IMR-90 (cell line): Measurements from ENCODE around the gene PAPSS2.

- RRBS: no CpG with 5 or more reads among the region's 7 CpGs
CAGE:
- cytosol, long polyA plus RNA: no peak
- long polyA plus RNA: no peak
- nucleus, long polyA plus RNA: no peak
Observed at GRCh38 chr10:84184402-84185024, 9.8 kb upstream of the CDHR1 start.

- RRBS: no CpG with 5 or more reads among the region's 9 CpGs
CAGE:
- cytosol, long polyA plus RNA: no peak
- long polyA plus RNA: no peak
- nucleus, long polyA plus RNA: no peak
Observed at GRCh38 chr10:86163306-86163892, 203.2 kb downstream of the GRID1 start.

DNA sequence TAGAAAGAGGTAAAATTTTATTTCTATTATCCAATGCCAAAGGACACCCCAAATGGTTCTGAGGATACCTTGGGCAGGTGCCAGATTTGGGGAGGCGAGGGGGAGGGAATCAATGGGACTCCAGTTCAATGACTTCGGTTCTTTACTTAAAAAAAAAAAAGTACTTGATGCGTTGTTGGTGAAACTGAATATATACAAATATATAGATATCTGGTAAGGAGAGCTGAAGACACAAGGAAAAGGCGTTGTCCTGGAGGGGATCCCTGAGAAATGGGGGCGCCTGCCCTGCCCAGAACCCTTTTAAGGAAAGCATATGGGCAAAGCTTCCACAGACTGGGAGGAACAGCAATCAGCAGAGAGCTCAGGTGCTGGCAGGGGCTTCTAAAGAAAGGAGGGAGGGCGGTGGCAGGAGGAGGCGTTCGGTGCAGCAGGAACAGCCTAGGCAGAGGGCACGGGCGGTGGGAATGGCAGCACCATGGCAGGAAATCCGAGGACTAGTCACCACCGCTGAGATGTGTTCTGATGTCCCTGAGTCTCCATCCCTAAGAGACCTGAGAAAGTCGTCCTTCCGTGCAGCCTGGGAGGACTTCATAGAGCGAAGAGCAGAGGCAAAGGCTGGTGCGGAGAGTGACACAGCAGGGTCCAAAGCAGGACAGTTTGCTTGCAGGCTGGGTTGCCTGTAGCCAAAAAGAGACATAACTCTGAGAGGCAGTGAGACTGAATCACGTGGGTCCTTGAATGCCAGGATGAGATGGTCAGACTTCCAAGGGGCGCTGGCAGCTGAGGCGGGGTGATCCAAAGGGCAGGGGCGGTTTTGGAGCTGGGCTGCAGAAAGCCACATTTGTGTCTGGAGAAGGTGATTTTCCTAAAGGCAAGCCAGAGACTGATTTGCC lies 35.6 kb upstream of the GRID1 start:
- RRBS: no CpG with 5 or more reads among the region's 20 CpGs
CAGE:
- cytosol, long polyA plus RNA: no peak
- long polyA plus RNA: no peak
- nucleus, long polyA plus RNA: no peak

DNA sequence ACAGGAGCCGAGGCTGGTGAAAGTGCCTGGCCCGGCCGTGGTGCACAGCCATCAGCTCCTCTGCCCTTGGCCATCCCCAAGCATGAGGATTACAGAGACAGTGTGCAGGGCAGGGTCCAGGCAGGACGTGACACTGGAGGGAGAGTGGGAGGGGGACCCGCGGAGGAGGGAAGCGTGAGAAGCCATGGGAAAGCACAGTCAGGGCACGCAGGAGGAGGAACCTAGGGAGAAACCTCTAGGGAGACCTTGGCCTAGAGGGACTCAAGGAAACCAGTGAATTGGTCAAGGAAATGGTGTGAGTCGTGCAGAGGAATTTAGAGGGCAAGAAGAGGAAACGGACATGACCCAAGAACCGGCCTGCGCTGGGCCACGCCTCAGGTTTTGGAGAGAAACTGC lies 3.0 kb downstream of the OPN4 start:
- RRBS: 71% methylated on average over 2 of the region's 13 CpGs
CAGE:
- cytosol, long polyA plus RNA: no peak
- long polyA plus RNA: no peak
- nucleus, long polyA plus RNA: no peak

GRCh38 chr10:86664538-86665631 lies 3.4 kb upstream of the LDB3 start:
- RRBS: no CpG with 5 or more reads among the region's 15 CpGs
CAGE:
- cytosol, long polyA plus RNA: no peak
- long polyA plus RNA: no peak
- nucleus, long polyA plus RNA: no peak

- RRBS: no CpG with 5 or more reads among the region's 9 CpGs
CAGE:
- cytosol, long polyA plus RNA: no peak
- long polyA plus RNA: no peak
- nucleus, long polyA plus RNA: no peak
Observed at GRCh38 chr10:86673669-86674394, 5.5 kb downstream of the LDB3 start.

DNA sequence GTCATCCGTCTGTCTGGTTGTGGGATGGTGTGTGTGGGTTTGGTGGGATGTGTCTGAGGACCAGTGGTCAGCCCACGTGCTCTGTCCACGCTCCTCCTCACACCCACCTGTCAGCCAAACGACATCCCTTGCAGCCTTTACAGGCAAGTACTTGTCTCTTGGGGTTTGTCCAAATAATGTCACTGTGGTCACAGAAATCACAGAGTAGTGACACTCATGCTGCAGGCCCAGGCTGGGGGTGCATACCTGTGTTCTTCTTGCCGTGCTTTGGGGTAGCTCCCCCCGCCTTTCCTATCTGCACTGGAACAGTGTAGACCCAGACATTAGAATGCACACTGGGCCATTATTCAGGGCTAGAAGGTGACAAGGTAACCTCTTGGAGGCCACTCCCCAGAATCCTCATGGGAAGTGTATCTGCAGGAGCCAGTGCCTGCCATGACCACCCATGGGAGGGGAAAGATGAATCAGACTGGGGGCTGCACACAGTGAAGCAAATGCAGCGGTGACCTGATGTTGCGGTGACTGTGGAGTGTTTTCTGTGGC lies 21.1 kb downstream of the LDB3 start:
- RRBS: no CpG with 5 or more reads among the region's 8 CpGs
CAGE:
- cytosol, long polyA plus RNA: no peak
- long polyA plus RNA: no peak
- nucleus, long polyA plus RNA: no peak

DNA sequence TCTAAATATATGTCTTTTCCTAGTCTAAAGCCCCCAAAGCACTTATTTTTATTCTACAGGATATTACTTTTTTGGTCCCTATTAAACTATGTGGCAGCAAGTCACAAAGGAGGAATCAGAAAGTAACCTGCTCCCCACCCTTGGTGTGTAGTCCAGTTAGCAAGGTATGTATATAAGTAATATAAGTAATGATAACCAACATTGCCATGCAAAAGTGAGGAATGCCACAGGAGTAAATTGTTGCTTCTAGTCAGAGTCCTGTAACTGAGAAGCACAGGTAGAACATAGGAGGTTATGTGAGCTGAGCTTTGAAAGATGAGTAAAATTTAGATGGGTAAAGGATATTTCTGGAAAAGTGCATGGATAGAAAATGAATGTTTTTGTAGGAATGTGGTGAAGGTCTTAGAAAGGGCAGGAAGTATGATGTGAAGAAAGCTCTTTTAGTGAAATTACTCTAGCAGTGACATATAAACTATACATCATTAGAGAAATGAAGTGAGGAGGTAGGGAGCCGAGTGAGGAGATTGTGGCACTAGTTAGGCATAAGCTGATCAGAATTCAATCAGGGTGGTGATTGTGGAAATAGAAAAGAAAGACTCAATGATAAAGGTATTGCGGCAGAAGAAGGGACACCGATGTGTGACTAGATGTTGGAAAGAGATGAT lies 87.1 kb downstream of the BMPR1A start:
- RRBS: no CpG with 5 or more reads among the region's 3 CpGs
CAGE:
- cytosol, long polyA plus RNA: no peak
- long polyA plus RNA: no peak
- nucleus, long polyA plus RNA: no peak

DNA sequence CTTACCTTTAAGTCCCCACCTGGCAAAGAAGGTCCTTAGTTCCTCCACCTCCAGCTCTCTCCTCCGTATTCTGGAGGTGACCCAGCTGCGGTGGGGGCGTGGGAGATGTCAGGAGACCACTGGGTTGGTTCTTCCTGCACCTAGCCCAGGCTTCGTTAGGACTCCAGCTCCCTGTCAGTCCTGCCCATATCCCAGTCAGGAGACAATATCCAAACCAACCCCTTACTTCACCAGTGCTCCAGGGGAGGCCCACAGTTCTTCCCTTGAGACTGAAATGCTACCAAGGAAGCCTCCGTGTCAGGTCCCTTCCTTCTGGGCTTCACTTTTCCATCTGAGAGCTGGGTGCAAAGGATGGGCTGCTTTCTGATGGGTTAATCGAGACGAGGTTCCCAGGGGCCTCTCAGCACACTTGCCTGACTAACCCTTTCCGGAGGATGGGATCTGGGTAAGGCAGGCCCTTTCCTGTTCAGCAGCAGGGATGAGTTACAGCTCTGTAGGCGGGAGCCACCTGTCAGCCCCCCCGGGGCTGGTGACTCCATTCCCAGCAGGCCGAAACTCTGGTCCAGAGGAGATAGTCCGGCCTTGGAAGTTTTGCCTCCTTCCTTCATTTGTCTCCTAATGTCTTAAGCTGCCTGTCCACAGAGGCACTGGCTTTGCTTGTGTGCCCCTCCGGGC lies 892 bp downstream of the ADIRF start:
- RRBS: 62% methylated on average over 5 of the region's 13 CpGs
CAGE:
- cytosol, long polyA plus RNA: no peak
- long polyA plus RNA: no peak
- nucleus, long polyA plus RNA: no peak

DNA sequence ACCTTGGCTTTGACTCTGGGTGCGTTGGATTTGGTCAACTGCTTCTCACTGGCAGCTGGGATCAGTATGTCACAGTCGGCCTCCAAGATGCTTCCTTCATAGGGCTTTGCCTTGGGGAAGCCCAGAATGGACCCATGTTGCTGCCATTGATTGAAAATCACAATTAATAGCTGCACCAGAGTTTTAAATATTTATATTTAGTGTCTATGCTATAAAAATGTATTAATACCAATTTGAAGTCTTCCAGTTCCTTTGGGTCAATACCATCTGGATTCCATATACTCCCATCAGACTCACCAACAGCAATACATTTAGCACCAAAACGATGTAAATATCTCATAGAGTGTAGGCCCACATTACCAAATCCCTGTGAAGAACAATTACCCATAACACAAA lies 34.0 kb downstream of the GLUD1 start:
- RRBS: no CpG with 5 or more reads among the region's 3 CpGs
CAGE:
- cytosol, long polyA plus RNA: no peak
- long polyA plus RNA: no peak
- nucleus, long polyA plus RNA: no peak

DNA sequence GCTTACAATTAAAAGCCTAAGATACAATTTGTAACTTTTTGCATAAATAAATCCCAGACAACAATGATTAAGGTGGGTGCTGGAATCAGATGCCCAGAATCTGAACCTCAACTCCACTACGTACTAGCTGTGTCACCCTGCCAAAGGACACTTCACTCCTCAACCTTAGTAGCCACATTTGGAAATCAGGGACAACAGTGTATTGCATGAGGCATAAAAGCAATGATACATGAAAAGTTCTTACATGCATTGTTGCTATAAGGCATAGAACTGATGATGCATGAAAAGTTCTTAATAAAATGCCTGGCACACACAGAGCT lies 5.5 kb downstream of the GLUD1 start:
- RRBS: no CpG with 5 or more reads among the region's 1 CpG
CAGE:
- cytosol, long polyA plus RNA: no peak
- long polyA plus RNA: no peak
- nucleus, long polyA plus RNA: no peak

DNA sequence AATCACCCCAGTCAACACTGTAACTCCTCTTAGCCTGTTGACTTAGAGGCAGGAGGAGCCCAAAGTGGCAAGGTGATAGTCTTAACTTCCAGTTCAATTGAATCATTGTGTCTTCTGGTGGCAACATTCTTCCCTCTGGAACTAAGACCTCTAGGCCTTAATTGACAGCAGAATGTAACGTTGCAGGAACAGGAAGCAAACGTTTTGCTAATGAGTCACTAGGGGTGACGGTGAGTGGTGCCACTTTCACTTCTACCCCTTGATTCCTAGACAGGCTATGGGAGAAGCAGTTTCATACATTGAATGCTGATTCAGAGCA lies 24.0 kb upstream of the PAPSS2 start:
- RRBS: no CpG with 5 or more reads among the region's 3 CpGs
CAGE:
- cytosol, long polyA plus RNA: no peak
- long polyA plus RNA: no peak
- nucleus, long polyA plus RNA: no peak

- RRBS: no CpG with 5 or more reads among the region's 11 CpGs
CAGE:
- cytosol, long polyA plus RNA: no peak
- long polyA plus RNA: no peak
- nucleus, long polyA plus RNA: no peak
Observed at GRCh38 chr10:87658827-87659375, 777 bp upstream of the PAPSS2 start.

DNA sequence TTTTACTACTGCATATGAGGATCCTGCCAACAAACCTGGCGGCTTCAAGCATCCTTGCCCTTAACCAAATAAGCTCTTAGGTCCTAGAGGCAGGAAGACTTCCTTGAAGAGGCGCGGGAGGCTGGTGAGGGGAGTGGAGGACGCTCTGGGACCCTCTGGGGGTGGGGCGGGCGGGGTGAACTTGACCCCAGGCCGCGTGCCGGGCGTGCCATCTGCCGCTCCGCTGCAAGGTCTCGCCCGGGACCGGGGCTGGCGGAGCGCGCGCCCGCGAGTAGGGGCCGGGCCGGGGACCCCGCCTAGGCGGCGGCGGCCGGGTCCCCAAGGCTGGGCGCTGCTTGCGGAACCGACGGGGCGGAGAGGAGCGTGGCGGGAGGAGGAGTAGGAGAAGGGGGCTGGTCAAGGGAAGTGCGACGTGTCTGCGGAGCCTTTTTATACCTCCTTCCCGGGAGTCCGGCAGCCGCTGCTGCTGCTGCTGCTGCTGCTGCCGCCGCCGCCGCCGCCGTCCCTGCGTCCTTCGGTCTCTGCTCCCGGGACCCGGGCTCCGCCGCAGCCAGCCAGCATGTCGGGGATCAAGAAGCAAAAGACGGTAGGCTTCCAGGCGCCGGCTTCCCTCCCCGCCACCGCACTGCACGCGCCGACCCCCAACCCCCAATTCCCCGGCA lies at the start of gene PAPSS2:
Gene PAPSS2 (plus strand): TSS at position 456 of the 662 bp plus-strand sequence.
- RRBS: 1% methylated on average over 33 of the region's 63 CpGs
CAGE:
- cytosol, long polyA plus RNA: start-site peak on the plus strand centred at position 263 of the sequence, 47 bp wide, 25 and 18 reads in 2 replicates; start-site peak on the plus strand centred at position 494 of the sequence, 150 bp wide, 117 and 164 reads in 2 replicates
- long polyA plus RNA: start-site peak on the plus strand centred at position 531 of the sequence, 552 bp wide, 242 and 143 reads in 2 replicates
- nucleus, long polyA plus RNA: start-site peak on the plus strand centred at position 469 of the sequence, 140 bp wide, 73 and 110 reads in 2 replicates

DNA sequence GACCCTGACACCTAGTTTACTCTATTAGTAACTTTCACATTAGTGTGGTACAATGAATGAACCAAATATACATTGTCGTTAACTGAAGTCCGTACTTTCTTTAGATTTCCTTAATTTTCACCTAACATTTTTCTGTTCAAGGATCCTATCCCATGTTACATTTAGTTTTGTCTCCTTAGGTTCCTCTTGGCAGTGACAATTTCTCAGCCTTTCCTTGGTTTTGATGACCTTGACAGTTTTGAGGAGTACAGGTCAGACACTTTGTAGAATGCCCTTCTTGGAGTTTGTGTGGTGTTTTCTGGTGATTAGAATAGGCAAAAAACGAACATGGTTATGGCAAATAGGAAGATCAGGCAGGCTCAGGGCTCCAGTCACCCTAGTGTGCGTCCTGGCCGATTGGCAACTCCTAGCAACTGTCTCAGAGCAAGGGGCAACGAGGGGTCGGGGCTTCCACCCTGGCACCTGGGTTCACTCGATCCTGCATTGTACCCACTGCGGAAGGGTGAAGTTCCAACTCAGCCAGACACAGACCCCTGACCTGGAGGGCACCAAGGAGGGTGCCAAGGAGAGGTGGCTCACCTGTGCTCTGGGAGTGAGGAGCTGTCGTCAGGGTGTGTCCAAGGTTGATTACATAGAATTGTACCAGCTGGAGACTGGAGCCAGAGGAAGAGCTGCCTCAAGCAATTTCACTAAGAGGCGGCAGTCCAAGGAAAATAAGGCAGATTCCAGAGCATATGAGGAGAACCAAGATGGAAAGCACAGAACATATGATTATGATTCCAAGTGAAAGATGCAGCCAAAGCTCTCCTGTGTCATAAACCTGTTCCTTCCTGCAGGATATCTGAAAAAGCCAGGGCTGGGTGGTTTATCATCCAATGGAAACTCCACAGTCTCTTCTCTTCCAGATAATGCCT lies 37.5 kb downstream of the PAPSS2 start:
- RRBS: no CpG with 5 or more reads among the region's 11 CpGs
CAGE:
- cytosol, long polyA plus RNA: no peak
- long polyA plus RNA: no peak
- nucleus, long polyA plus RNA: no peak

DNA sequence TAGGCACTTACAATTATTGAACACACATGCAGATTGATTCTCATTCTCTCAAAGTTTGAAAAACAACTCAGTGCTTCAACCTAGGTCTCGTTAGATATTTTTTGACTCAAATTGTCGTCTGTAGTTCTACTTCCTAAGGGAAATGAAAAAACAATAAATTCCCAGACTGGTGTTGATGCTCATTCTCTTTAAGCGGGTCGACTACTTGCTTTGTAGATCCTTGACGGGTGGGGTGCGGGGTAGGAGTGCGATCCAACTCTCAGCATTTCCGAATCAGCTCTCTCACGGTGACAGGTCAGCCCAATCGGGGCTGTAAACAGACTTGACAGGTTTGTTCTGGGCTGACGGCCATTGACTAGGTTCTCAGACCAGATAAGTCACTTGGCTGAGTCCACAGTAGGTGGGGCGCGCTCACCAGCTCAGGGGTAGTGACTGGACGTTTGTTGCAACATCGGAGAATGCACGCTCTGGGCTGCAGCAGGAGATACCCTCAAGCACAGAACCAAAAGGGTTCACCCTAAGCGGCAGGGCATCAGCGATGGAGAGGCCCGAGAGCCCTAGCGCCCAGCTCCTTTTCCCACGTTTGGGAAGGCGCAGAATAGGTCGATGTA lies 1.9 kb downstream of the KLLN start:
- RRBS: no CpG with 5 or more reads among the region's 23 CpGs
CAGE:
- cytosol, long polyA plus RNA: no peak
- long polyA plus RNA: no peak
- nucleus, long polyA plus RNA: no peak

DNA sequence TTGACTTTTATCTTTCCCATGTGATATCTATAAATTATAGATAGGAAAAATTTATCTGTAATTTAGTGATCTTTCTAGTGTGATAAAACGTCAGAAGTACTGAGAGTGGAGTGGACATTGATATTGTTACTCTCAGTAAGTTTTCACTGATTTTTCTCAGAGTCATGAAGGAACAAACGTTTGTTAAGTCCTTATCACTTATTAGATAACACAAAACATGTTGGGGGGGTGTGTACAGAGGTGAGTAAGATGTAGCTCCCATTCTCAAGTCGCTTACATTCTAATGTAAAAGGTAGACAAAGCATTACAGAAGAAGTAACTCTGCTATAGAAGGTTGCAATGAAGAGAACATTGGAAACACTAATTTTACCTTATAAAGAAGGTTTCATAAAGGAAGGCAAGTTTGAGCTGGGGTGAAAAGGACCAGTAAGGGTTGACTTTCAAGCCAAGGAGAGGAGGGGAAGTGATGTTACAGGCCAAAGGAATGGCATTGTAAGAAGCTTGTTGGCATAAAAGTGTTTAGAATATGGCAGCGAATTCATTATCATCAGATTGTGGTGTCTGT lies 62.9 kb downstream of the PTEN start:
- RRBS: no CpG with 5 or more reads among the region's 4 CpGs
CAGE:
- cytosol, long polyA plus RNA: no peak
- long polyA plus RNA: no peak
- nucleus, long polyA plus RNA: no peak

DNA sequence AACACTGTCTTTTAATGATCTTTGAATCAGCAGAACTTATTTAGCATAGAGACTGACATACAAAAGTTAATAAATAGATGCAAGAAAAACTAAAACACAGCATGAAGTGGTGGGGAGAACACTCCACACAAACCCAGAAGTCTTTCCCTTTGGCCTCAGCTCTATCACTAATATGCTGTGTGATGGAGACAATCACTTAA lies 284.6 kb downstream of the PTEN start:
CAGE:
- cytosol, long polyA plus RNA: no peak
- long polyA plus RNA: no peak
- nucleus, long polyA plus RNA: no peak

- RRBS: no CpG with 5 or more reads among the region's 3 CpGs
CAGE:
- cytosol, long polyA plus RNA: no peak
- long polyA plus RNA: no peak
- nucleus, long polyA plus RNA: no peak
Observed at GRCh38 chr10:88792845-88793066, 9.8 kb upstream of the LIPM start.

GRCh38 chr10:88881261-88881696 lies 1.2 kb downstream of the STAMBPL1 start:
- RRBS: no CpG with 5 or more reads among the region's 6 CpGs
CAGE:
- cytosol, long polyA plus RNA: no peak
- long polyA plus RNA: no peak
- nucleus, long polyA plus RNA: no peak